Measurements from ENCODE around the genes CHRM2, TRIM24, KIAA1549 and UBN2.

- PRO-cap, 3 experiments, result no peak in any of the 3 experiments
Observed at GRCh38 chr7:135745846-135746421, 2.7 kb downstream of the FAM180A start.

GRCh38 chr7:135966532-135967323 is 10.4 kb downstream of the MTPN start:
- PRO-cap, 3 experiments, result no peak in any of the 3 experiments

DNA sequence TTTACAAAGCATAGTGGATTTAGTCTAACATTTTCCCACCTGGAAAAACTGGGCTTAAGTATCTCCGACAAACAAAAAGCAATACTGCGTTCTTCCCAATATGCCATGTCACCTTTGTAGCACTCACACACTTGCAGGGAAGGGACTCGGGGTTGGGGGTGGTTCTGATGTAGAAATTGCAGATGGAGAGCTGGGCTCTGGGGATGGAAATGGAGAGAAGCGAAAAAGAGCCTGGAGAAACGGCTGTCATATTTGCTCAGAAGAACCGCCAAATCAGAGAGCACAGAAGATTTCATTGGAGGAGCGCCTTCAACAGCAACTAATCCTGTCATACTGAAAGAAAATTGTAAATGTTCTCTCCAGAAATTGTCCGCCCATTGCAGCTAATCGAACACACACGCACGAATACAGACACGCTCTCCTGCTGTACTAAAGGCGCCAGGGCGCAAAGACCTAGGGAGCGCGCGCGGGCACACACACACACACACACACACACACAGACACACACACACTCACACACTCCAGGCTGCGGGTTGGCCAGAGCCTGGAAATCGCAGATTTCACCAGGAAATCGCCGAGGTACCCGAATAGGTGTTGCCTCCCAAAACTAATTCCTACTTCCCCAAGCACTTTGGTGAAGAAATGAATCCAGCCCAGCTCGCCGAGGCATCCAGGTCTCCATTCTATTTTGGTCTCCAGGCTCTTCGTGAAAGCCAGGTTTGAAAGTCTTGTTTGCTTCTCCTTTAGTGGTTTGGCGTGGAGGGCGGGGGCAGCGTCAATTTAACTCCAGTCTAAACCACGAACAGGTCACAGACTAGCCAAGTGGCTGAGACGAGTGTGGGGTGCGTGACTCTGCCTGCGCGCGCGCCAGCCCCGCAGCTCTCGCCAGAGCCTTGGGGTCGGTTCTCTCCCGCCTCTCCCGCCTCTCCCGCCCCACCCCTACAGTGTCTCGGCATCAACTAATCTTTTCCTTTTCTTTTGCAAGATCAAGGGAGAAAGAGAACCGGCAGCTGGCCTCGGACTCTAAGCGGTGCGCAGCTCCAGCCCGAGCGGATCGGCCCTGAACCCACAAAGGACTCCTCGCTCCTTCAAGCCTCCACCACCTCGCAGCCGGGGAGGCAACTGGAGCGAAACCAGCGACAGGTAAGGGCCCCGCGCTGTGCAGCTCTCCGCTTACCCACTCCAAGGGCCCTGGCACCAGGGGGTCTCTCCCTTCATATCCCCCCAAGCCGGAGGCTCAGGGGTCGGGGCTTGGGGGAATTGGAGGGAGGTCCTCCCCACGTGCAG is at the start of gene CHRM2:
CHRM2 (plus strand) TSS at position 377 of the 1,287 bp plus-strand sequence.
- PRO-cap, 3 experiments, result no peak in any of the 3 experiments

GRCh38 chr7:137181434-137182161 is 161.9 kb downstream of the PTN start:
- PRO-cap, 3 experiments, result no peak in any of the 3 experiments

DNA sequence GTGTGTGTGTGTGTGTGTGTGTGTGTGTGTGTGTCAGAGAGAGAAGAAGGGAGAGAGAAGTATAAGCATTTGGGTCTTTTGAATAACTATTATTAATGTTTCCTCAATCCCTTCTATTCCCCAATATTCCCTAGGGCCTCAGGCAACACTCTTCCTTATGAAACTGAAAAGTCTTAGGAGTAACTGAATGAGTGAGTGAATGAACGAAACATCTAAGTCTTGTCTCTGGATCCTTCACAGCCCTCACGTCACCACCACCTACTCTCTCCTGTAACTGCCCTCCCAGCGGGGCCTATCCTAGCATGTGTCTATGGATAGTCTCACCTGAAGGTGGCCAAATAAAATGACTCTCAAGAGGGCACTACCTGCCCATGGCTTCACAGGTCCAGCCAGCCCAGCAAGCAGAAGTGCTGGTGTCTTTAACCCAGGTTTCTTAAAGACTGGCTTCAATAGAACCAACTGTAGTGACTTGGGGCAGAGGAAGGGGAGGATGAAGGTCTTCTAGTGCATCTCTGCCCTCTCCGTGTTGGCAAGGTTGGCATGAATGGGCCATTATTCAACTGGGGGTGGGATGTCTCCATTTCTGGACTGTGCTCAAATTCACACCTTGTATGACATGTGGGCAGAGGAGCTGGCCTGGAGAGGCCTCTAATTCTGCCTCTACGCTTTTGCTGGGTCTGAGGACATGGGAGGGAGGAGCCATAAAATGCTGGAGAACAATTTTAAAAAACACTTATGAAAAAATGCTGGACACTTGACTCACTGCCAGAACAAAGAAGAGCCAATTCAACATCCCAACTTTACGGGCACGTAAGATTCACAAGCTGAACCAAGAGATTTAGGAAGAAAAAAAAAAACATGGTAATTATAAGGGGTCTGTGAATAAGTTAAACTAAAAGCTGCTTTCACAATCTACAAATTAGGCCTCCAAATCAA is 29.8 kb upstream of the DGKI start:
- PRO-cap, 3 experiments, result no peak in any of the 3 experiments

DNA sequence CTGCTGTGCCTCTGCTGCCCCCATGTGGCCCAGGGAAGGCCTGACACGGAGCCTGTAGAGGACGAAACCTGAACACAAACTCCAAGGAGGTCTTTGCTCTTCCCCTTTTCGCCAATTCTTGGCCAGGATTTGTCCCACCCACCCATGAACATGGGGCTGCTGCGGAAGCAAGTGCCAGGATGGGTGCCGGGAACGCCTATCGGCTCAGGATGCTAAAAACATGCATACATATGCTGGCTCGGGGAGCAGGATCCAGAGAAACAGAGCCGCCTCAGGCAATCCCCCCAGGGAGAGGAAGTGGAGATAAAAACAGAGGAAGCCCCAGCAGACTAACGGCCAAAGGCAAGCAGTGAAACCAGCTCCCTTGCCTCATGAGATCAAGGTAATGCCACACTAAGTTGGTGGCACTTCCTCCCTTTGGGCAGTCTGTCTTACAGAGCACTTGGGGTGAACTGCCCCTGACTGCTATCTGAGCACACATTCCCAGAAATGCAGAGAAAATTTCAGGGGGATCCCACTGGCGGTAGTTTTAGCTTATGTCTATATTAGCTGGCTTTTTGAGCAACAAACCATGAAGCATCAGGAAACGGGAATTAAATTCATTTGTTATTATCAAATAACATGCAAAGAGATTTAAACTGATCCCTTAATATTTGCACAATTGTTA is 52.6 kb upstream of the DGKI start:
- PRO-cap, 3 experiments, result no peak in any of the 3 experiments

DNA sequence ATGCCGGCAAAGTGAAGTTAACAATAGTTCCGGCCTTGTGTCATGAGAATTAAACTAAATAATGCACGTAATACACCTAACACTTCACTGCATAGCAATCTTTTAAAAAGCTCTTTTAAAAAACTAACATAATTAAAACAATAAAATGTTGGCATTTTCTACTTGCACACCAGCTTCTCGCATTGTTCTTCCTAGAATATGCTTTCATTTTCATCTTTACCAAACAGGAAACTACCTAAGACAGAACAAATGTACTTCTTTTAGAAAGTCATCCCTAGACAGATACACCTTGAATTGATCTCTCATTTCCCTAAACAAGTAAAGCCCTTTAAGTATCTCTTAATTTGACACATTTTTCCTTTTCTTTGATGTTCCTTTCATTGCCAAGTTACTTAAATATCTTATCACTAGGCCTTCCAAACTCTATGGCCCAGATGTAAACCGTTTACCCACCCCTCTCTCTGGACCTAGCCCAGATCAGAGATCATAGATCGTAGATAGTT is 66.7 kb downstream of the CREB3L2 start:
- PRO-cap, 3 experiments, result no peak in any of the 3 experiments

DNA sequence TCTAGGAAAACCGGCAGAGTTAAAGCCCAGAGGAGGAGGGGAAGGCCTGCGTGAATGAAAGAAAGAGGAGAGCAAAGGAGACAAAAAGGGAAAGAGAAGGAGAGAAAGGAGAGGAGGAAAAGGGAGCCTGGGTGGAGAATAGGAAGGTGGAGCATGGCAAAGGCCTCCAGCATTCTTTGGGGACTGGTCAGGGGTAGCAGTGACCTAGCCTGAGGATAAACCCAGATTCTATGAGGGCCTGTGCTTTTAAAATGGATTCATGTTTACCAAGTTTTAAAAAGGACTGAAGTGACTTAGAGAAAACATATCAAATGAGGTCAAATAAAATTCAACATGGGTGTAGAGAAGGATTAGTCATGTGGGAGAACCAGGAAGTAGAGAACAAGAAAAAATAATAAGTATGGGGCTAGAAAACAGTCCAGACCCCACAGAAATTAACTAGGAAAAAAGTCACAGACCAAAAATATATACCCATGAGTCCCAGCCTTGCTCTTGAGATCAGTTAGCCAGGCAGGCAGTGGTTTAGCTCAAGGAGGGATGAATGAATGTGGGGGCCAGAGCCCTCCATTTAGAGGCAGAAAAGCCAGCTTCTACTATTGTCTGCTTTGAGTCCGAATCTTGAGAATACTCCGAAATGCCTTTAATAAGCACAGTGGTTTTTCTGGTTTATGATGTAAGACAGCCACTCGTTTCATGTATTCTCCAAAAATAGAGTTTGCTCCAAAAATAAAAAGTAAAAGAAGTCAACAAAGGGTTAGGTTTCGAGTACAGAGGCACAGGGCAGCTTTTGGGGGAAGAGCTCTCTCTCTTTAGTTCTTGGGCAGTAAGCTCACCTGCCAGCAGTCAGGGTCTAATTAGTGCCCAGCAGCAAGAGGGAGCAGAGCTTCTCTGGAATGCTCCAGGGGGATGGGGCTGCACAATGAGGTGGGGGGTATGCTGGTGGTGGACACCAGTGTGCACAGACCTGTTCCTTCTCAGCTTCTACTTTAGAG is 20.5 kb downstream of the CREB3L2 start:
- PRO-cap, 3 experiments, result peak in 1 of 3 experiments; most common plus-strand start position 768 of the sequence (in 1); most common minus-strand start position 619 of the sequence (in 1)

- PRO-cap, 3 experiments, result peak in 3 of 3 experiments; most common plus-strand start chr7:138460259 (in 2); most common minus-strand start chr7:138460706 (in 1)
Observed at GRCh38 chr7:138460010-138460845, at the start of gene TRIM24. TRIM24 (plus strand) TSS chr7:138460259.

DNA sequence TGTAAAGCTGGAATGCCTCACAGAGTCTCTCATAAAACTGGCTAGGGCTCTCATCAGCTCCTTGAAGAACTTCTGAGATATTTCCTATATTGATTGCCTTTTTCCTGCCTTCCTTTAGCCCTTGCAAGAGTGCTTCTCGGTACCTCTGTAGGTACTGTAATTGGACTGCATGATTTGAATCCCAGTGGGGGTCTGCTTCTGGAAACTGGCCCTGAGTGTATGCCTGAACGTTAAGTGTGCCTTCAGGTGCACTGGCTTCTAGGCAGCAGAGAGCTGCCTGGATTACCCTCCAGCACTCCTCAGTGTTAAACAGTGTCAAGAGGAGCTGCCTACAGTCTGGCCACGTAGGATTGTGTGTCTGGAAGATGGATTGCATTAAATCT is 103.6 kb downstream of the TRIM24 start:
- PRO-cap, 3 experiments, result peak in 2 of 3 experiments; most common plus-strand start position 312 of the sequence (in 2)

GRCh38 chr7:138980762-138981793 is at the start of gene KIAA1549:
KIAA1549 (minus strand) TSS chr7:138981389.
- PRO-cap, 3 experiments, result peak in 3 of 3 experiments; most common plus-strand start chr7:138981122 (in 2); most common minus-strand start chr7:138981383 (in 2)

DNA sequence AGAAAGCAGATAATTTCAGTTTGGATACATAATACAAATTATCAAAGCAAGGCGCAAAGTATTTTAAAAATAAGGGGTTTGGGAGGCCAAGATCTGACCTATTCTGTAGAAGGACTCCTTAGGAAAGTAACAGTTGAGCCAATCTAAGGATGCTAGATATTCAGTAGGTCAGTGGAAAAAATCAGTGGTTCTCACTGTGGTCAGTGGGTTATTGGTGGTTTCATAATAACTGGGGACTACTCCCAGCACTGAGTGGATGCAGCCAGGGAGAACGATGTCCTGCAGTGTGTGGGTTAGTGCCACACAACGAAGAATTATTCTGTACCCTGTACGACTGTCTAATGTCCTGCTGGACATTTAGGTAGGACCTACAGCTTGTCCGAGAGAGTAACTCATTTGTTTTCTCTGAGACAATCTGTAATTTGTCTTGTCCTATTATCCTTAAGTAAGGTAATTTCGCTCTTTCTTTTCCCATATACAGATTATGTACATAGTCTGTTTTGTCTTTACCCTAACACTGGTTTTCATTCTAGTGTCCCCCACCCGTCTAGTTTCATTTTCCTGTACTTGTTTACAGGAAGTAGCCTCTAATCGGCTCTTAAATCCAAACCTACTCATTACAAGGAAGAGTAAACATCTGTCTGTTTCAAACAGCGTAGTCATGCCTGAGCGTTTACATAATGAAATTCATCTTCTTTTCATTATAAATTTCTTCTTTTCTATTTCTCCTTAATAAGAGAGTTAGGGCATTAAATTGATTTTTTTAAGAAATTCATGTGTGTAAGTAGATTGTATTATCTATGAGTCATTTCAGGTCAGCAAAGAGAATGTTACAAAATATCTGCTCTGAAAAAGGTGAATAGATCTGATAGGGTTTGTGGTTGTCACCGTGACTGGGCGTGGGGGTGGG is 8.1 kb upstream of the ZC3HAV1L start:
- PRO-cap, 3 experiments, result no peak in any of the 3 experiments

GRCh38 chr7:139054107-139054588 is 18.3 kb upstream of the ZC3HAV1L start:
- PRO-cap, 3 experiments, result no peak in any of the 3 experiments

GRCh38 chr7:139118675-139119572 is 9.4 kb upstream of the ZC3HAV1 start:
- PRO-cap, 3 experiments, result no peak in any of the 3 experiments

GRCh38 chr7:139133265-139133558 is 366 bp upstream of the TTC26 start:
- PRO-cap, 3 experiments, result no peak in any of the 3 experiments

DNA sequence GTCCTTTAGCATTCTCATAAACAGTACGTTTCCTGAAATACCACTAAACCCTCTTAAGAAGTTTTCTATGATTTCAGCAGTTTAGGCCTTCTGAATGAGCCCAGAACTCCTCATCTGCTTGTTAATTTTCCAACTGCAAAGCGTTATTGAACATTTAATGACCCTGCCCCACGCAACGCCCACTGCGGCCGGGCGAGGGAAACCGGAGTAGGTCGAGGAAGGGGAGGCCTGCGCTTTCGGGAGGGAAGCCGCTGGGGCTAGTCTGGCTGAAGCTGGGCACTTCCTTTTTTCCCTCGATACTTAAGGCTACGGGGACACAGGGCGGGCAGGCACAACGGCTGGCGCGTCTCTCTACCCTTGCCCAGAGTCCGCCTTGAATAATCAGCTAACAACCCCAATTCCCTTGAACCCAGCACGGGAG is 509 bp upstream of the UBN2 start:
- PRO-cap, 3 experiments, result peak in 2 of 3 experiments; most common plus-strand start position 296 of the sequence (in 2); most common minus-strand start position 274 of the sequence (in 2)

- PRO-cap, 3 experiments, result peak in 3 of 3 experiments; most common plus-strand start chr7:139231249 (in 3); most common minus-strand start chr7:139231011 (in 2)
Observed at GRCh38 chr7:139230939-139231974, at the start of gene UBN2. UBN2 (plus strand) TSS chr7:139231237.

GRCh38 chr7:139269041-139269713 is 38.1 kb downstream of the UBN2 start:
- PRO-cap, 3 experiments, result no peak in any of the 3 experiments

- PRO-cap, 3 experiments, result no peak in any of the 3 experiments
Observed at GRCh38 chr7:139365216-139366150, 5.8 kb downstream of the LUC7L2 start.

DNA sequence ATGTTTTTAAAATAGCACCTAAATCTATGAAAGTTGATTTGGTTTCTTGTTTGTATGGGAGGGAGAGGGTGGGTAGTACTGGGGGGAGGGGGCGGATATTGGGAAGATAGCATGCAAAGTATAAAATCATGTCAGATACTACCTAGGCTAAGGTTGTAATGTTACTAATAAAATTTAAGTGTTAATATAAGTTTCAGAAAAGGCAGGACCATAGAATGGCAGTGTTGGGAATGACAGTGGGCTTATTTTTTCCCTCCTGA is 11.7 kb downstream of the LUC7L2 start:
- PRO-cap, 3 experiments, result no peak in any of the 3 experiments